Cardiac fibroblast (primary cell): Measurements from ENCODE around the genes DEUP1, PIWIL4, CWC15 and SESN3.

- RRBS, result no CpG with 5 or more reads among the region's 7 CpGs
Observed at GRCh38 chr11:88420041-88420718, 82.6 kb upstream of the CTSC start.

GRCh38 chr11:88509034-88509769 is 171.7 kb upstream of the CTSC start:
- RRBS, result under 1% methylated on average over 4 of the region's 54 CpGs

- RRBS, result no CpG with 5 or more reads among the region's 3 CpGs
Observed at GRCh38 chr11:90196192-90197311, 26.3 kb downstream of the CHORDC1 start.

- RRBS, result no CpG with 5 or more reads among the region's 80 CpGs
Observed at GRCh38 chr11:93330242-93331092, at the start of gene DEUP1. Gene DEUP1, plus strand, starts transcription at chr11:93330742.

- RRBS, result no CpG with 5 or more reads among the region's 17 CpGs
Observed at GRCh38 chr11:93444346-93445197, 98.6 kb downstream of the SMCO4 start.

- RRBS, result no CpG with 5 or more reads among the region's 8 CpGs
Observed at GRCh38 chr11:93526439-93527235, 16.6 kb downstream of the SMCO4 start.

- RRBS, result no CpG with 5 or more reads among the region's 5 CpGs
Observed at GRCh38 chr11:94130033-94130584, 1.5 kb downstream of the PANX1 start.

- RRBS, result no CpG with 5 or more reads among the region's 29 CpGs
Observed at GRCh38 chr11:94566975-94567745, at the start of gene PIWIL4. Gene PIWIL4, plus strand, starts transcription at chr11:94567368.

- RRBS, result no CpG with 5 or more reads among the region's 36 CpGs
Observed at GRCh38 chr11:94740990-94741862, 26.9 kb upstream of the AMOTL1 start.

- RRBS, result no CpG with 5 or more reads among the region's 3 CpGs
Observed at GRCh38 chr11:94776363-94777085, 8.4 kb downstream of the AMOTL1 start.

DNA sequence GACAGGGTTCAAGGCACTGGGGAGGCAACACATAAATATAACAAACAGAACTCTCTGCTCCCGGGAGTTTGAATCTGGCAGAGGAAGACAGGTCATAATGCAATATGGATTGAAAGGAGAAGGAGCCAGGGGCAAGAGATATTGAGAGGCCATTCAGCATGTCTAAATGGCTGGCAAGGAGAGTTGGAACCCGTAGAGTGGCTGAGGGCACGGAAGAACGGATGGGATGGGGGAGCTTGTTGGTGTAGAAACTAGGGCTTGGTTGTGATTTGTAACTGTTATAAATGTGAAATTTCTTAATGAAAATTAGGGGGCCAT is 28.2 kb downstream of the AMOTL1 start:
- RRBS, result no CpG with 5 or more reads among the region's 4 CpGs

DNA sequence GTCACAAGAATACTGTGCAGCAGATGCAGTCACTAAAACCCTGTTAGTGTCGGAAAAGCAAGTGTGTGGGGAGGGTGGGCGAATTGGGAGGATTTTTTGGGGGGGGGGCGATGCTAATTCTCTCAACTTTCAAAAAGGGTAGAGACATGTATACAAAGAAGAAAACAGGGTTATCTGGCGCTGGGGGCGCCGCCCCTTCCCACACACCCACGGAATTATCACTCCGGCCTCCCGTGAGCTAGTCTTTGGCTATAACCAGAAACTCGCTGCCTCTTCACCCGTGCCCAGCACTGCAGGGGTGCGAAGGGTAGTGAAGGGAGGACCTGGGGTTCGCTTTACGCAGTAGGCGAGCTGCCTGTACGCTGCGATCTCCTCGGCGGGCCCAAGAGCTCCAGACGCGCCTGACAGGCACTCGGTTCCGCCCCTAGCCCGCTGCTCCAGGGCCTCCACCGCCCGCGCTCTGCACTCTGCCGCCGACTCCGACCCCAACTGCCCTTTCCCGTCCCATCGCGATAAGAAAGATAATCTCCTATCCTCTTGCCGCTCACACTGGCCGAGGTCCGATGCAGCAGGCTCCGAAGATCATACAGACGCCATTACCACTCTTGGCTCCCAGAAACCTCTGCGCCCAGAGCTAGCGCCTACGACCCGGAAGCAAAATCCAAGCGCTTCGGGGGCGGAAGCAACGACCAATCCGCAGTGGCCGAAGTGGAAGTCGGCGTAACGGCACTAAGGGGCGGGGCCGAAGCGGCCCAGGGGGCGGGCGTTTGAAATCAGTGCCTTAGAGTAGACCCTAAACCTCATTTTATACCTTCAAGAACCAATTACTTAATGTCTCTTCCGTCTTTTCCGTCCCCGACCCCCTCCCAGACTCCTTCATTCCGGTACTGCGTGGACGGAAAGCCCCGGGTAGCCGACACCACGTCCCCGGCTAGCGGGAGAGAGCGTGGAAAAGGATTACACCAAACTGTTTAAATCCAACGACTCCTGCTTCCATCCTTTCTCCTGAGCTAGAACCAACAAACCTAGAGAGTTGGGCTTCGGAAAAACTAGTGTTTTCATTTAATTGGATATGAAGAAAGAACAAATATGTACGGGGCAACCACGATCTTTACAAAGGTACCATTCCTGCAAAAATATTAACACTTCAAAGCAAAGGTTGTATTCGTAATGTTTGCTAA is at the start of gene CWC15:
Gene CWC15, minus strand, starts transcription at position 607 of the 1,181 bp plus-strand sequence.
- RRBS, result no CpG with 5 or more reads among the region's 73 CpGs

- RRBS, result no CpG with 5 or more reads among the region's 6 CpGs
Observed at GRCh38 chr11:95091158-95091660, 1.6 kb downstream of the ENDOD1 start.

- RRBS, result no CpG with 5 or more reads among the region's 7 CpGs
Observed at GRCh38 chr11:95108942-95109753, 19.5 kb downstream of the ENDOD1 start.

GRCh38 chr11:95134192-95135012 is 44.8 kb downstream of the ENDOD1 start:
- RRBS, result no CpG with 5 or more reads among the region's 5 CpGs

DNA sequence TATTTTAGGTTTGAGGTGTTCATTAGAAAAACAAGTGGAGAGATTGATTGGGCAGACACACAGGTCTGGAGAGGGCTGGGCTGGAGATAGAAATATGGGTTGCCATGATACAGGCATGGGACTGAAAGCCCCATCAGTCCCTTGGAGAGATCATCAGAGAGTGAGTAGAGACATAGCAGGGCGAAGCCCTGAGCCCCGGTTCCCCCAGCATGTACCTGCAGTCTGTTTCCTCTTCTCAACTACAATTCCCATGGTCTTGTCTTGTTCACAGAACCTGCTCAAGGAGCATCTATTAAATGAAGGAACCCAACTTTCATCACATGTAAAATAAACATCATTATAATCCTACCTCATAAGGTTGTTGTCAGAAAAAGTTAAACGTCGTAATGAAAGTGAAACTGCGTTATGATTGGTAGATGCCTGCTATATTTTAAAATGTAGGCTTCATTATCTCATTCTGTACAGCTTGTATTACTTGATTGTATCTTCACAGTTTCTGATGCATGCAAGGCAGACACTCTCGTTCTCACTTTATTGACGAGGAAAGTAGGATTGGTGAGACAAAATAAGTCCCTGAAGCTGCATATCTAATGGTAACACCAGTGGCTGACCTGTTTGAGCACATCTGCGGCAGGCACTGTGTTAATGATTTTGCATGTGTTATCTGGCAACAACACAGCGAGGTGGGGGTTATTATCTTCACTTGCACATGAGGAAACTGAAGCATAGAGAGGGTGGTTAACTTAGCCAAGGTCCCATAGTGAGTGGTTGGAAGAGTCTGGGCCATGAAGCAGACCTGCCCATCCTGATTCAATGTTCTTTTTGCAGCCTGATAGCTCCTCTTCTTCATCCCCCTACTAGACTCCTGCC is 63.5 kb downstream of the ENDOD1 start:
- RRBS, result no CpG with 5 or more reads among the region's 9 CpGs

- RRBS, result under 1% methylated on average over 18 of the region's 66 CpGs
Observed at GRCh38 chr11:95230870-95231522, at the start of gene SESN3. Gene SESN3, minus strand, starts transcription at chr11:95231202.

DNA sequence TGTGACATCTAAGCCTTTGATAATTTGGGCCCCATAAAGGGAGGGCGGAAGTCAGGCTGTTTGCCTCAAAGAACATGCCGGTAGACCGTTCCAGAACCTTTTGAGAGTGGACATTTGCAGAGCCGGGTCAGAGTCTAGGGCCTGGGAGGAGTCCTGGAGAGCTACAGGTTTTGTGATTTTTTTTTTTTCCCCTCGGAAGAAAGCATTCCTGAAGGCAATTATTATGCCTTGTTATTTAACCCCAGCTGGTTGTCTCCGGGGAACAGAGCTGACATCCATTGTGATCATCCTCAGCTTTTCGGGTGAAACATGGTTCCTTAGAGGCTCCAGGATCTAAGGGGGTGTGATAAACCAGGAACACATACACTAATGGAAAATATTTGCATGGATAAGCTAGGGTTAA is 68.5 kb upstream of the SESN3 start:
- RRBS, result no CpG with 5 or more reads among the region's 7 CpGs

DNA sequence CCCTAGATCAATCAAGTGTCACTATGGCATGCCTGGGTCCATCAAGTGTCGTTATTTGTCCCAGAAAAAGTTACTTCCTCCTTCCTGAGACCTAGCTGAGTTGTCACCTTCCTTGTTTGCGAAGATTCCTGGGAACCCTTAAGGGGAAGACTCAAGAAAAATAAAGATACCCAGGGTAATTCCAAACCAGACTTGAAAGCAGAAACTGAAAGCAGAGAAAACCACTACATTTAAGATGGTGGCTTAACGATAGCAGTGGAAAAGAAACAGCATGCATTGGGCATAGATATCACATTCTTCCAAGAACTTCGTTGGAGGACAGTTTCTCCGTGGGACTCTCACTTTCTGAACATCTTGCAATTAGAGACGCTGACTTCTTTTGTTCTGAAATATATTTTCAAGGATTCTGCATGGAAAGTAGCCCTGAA is 89.1 kb downstream of the FAM76B start:
- RRBS, result no CpG with 5 or more reads among the region's 6 CpGs

DNA sequence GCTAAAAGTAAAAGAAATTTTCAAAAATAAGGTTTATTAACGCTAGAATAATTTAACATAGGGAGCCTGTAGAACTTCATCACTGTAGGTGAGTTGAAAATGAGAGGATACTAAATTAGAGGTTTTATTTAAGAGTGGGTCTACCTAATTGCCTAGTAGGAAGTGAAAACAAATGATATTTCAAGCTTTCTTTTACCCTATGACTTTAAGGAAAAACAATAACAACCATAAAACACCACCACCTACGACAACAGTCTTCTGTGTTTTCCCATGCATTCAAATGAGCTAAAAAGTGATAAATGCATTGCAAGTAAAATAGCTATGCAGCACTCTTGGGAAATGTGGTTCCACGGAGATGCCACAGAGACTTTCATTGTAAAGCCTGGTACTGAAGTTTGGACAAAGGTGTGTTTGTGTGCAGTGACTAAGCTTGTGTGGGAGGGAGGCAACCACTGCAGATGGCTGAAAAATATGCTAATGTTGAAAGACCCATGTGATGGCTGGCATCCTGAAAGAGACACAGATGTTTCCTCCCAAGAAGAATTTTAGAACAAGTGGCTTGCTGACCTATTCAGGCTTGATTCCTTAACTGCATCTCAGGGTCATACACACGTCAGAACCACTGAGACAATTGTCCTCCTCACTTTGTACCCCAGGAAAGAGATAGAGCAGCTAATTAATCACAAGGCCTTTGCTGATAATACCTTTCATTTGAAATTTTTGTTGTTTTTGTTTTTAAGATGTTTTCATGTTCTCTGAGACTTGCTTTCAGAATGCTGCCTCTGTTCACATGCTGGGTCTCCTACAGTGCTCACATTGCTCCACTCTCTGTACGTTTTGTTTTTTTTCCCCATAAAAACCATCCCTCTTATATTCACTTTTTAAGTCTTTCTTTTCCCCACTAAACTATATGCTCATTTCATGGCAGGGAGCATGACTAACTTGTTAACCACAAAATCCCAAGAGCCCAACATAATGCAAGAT is 73.8 kb downstream of the FAM76B start:
- RRBS, result no CpG with 5 or more reads among the region's 5 CpGs